AG08470 (cell line): ENCODE measurements around a stretch of chr2.

GRCh38 chr2:44354538-44355060, 6.7 kb downstream of the PREPL start:
- RRBS = no CpG with 5 or more reads among the region's 13 CpGs

- RRBS = no CpG with 5 or more reads among the region's 11 CpGs
Observed at GRCh38 chr2:44360684-44361069, 617 bp downstream of the PREPL start.

- RRBS = no CpG with 5 or more reads among the region's 25 CpGs
Observed at GRCh38 chr2:44362372-44363042, 760 bp downstream of the CAMKMT start.

GRCh38 chr2:44708272-44708813, 233.2 kb upstream of the SIX3 start:
- RRBS = no CpG with 5 or more reads among the region's 4 CpGs

DNA sequence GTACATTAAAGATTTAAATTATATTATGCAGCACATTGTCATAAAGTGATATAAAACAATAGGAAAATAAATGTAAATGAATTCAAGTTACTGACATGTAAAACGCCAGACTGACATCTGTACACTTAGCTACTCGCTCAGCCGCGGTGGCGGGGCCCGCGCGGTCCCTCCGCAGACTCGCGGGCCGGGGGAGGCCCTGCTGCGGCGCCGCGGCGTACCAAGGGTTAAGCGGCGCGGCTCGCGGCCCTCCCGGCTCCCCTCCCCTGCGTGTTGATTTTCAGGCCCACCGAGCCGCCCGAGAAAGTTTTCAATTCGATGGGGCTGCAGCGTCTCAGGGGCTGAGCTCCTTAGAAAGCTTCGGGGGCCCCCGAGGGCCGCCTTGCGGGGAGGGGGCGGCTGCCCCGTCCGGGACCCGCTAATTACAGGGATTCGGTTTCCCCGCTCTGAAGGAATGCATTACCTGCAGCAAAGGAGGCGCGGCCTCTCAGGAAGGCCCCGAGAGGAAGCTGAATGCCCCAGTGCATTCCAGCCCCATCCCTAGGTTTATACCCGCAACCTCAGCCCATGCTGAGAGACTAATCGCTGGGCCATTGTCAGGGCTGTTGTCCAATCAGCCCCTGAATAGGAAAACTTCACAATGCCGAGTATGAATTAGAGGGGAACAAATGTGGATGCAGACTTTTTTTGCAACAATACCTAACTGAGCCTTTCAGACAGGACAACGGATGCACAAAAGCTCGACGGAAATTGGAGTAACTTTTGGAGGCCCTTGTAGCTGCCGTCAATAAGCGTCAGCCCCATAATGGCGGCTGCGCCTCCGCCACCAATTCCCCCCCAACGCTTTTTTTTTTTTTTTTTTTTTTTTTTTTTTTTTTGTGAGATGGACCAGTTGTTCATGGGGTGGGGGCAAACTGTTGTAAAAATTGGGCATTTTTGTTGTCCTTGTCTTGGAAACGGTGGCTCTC, 138.8 kb upstream of the SIX3 start:
- RRBS = 3% methylated on average over 12 of the region's 55 CpGs

- RRBS = 4% methylated on average over 39 of the region's 107 CpGs
Observed at GRCh38 chr2:45169266-45170219, 160.3 kb upstream of the SIX2 start.

DNA sequence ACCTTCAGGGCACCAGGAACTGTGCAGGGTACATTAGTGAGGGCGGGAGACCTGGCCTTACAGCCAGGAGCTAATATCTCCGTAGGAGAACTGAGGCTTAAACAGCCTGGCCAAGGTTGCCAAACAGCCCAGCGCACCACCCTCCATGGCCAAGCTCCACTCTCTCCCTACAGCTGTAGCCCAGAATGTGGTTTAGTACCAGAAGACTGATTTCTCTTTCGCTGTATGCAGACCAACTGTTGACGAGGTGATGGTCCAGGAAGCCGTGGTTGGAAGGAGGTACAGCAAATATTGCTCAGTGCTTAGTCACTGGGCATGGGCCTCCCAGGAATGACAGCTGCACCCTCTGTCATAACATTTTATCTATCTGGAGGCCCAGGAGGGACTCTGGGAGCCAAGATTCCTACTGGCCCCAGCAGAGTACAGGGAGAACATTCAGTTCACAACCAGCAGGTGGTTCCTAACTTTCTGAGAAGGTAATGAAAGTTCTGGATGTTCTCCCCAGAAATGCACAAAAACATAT, 228.8 kb upstream of the SIX2 start:
- RRBS = no CpG with 5 or more reads among the region's 6 CpGs

DNA sequence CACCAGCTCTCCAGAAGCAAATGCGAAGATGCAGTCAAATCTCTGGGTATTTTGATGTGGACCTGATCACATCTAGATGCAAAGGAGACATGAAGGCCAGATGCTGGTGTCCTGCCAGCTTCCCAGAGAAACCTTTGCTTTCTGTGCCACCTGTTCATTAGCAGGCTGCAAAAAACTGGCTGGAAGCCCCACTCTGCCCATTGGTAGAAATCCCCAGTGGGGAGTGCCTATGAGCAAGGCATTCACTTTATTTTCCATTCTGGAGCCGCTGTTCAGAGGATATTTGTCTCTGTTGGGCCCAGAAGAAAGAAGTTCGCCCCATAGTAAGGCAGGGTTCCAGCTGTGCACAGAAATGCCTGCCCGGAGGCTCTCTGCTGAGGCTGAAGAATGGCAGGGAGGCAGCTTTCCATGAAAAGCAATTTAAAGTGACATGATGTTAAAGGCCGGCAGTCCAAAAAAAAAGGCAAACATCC, 264.9 kb upstream of the SIX2 start:
- RRBS = 24% methylated on average over 2 of the region's 5 CpGs

DNA sequence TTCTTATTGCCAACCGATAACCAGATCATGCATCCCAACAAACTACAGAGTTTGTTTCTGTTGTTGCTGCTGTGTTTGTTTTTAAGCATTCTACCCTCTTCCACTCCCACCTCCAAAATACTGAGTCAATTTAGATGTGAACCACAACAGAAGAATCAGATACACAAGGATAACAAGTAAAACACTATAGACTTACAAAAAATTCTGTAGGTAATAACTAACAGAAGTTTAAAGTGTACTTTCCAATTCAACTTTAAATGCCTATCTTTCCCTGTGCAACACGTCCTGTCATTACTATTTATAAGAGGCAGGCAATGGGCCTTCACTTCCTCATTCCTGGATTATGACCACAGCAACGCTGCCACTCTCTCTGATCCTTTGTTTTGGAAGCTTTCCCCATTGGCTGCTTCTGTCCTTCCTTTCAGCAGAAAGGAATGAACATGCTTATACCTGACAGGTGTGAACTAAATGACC, 152.0 kb downstream of the SRBD1 start:
- RRBS = no CpG with 5 or more reads among the region's 3 CpGs

- RRBS = no CpG with 5 or more reads among the region's 6 CpGs
Observed at GRCh38 chr2:45715812-45716665, 64.6 kb downstream of the PRKCE start.

- RRBS = no CpG with 5 or more reads among the region's 5 CpGs
Observed at GRCh38 chr2:45765956-45766298, 114.5 kb downstream of the PRKCE start.

GRCh38 chr2:45821812-45822446, 170.5 kb downstream of the PRKCE start:
- RRBS = no CpG with 5 or more reads among the region's 10 CpGs

DNA sequence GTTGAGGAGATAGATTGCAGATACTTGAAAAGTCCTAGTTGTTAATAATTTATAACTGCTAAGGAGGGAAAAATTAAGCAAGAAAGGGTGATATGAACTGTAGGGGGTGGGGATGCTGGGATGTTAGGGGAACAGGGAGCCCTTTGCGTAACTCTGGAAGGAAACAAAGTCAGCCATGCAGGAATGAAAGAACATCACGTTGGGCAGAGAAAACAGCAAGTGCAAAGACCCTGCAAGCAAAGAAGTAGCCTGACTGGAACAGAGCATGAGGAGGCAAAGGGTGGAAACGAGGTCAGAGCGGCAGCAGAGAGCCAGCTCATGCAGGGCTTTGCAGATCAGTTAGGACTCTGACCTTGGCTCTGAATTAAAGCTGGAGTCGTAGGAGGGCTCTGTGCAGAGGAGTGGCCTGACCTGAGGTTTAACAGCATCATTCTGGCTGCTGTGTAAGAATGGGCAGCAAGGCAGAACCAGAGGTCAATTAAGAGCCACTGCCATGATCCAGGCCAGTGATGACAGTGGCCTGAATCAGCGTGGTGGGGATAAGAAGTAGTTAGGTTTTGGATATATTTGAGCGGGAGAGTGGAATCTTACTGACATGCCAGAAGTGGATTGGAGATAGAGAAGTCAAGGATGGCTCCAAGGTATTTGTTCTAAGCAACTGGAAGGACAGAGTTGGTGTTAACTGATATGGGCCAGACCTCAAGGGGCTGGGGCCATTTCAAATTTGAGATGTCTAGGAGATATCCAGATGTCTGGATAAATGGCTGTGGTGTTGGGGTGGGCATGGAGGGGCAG, 220.8 kb downstream of the PRKCE start:
- RRBS = no CpG with 5 or more reads among the region's 7 CpGs

GRCh38 chr2:45897801-45898608, 246.5 kb downstream of the PRKCE start:
- RRBS = no CpG with 5 or more reads among the region's 9 CpGs

- RRBS = 1% methylated on average over 21 of the region's 87 CpGs
Observed at GRCh38 chr2:46298233-46299258, 1.3 kb downstream of the EPAS1 start.

DNA sequence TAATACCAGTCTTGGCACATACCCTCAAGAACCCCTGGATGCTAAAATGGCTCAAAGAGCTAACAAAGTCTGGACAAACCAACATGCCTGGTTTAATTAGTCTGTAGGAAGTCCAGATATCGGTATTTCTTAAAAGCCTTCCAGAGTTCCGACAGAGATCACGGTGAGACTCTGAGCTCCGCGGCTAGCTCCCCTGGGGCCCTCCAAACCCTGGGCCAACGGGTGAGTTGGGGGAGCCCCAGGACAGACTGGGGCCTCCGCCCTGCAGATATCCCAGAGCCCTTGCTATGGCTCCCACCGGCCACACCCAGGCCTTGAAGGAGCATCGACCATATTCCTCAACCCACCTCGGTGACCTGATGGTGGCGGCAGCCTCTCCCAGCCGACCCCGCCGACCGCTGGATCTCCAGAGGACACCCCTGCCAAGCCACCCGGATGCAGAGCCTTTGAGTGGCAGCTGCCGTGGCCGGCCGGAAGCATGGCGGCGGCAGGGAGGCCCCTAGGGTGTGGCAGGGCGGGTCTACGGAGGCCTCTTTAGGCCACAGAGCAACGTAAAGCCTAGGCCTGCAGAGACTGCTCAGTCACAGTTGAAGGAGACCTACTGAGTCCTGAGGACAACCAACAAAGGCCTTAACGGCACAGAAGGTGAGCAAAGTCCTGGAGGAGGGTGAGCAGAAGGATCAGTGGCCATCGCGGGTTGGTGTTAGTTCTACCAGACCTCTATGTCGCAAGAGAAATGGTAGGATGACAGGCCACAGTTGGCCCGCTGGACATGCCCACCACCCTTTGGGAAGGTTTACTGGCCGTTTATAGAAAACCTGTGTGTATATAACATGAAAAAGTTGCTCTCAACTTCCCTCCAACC, 113.4 kb upstream of the RHOQ start:
- RRBS = 83% methylated on average over 2 of the region's 30 CpGs

- RRBS = no CpG with 5 or more reads among the region's 6 CpGs
Observed at GRCh38 chr2:46497757-46498307, 44.5 kb upstream of the RHOQ start.

DNA sequence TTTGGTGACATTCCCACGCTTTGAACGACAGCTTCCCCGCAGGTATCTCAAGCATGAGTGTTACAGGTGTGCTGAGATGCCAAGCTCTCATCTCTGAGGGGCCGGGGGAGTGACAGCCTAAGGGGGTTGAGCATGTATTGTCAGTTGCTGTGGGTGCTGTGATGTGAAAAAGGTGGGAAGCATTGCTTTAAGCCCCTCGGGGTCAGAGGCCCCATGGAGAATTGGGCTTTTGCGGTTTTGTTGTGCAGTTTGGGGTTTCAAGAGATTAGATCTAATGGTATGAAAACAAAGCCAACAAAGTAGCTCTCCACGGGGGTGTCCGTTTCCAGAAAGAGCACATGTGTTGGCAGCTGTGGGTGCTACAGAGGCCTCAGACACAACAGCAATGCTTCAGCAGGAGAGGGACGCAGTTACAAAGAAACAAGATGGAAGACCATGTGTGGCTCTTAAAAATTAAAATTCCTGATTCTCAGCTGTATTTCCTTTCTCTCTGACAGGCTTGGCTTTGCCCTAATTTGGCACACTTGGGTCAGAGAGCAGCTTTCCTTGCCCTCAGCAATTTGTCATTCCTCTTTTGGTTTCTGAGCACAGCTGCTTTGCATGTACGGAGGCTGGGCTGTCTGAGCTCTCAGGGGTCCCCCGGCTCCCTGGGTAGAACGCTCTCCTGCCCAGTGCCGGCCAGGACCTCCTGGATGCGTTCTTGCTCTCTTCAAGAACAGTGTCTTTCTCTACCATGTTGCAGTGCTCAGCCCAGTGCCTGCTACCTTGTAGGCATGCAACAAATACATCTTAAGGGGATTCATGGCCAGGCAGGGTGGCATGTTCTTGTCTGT, 7.0 kb upstream of the ATP6V1E2 start:
- RRBS = no CpG with 5 or more reads among the region's 14 CpGs

DNA sequence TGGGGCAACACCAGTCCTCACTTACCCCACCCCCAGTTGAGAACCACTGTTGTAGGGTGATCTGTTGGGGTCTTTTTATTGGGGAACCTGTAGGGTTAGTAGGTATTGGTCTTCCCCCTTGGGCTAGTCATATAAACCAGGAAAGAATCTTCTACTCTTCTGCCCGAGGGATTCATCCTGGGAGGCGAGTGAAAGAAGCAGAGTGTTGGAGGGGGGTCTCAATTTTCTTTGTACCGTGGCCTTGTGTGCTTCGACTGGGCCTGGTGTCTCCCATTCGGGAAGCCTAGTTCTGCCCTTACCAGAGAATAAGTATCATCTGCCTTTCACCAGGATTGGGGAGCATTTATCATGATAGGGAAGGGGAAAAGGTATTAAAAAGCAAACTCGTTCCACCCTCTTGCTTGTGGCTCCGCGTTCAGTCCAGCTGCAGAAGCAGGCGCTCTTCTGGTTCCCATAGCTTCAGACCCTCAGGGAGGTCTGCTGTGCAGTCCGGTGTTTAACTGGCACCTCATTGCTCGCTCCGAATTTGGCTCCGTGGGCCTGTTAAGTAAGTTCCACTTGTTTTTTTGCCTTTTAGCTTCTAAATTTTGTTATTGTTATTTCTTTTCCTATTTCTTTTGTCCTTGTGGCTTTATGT, 17.4 kb upstream of the ATP6V1E2 start:
- RRBS = no CpG with 5 or more reads among the region's 13 CpGs

- RRBS = no CpG with 5 or more reads among the region's 4 CpGs
Observed at GRCh38 chr2:46704558-46705426, 5.7 kb downstream of the SOCS5 start.